Heart right ventricle (tissue), 2 donors: ENCODE measurements around a stretch of chr10.

DNA sequence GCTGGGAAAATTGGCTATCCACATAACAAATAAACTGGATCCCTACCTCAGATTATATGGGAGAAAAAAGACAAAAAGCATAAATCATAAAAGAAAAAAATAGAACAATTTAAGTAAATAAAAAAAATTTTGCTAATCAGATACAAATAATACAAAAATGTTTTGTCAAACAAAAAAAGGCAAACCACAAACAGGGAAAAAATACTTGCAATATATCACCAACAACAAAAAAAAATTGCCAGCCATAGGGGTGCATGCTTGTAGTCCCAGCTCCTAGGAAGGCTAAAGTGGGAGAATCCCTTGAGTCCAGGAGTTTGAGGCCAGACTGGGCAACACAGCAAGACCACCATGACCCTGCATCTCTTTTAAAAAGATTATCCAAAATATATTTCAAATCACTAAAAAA lies 43.1 kb upstream of the CHST15 start:
- PRO-cap, 2 experiments: no peak in any of the 2 experiments

DNA sequence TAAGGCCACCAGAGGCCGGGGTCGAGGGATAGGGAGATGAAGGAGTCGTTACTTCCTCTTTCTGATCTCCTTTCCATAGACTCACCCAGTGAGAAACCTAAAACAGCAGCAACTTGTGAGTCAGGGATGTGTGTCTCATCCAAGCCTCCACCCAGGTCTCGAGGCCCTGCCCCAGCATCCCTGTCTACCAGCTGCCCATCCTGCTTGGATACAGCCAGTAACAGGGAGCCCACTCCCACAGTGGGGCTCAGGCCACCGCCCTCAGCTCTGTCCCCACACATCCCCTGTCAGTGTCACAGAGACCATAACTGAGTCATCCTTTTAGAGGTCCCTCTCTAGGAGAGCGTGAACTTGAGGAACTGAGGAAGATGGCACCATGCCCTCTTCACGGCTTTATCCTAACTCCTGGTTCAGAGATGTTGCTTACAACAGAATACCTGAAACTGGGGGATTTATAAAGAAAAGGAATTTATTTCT lies 49.6 kb upstream of the CHST15 start:
- PRO-cap, 2 experiments: no peak in any of the 2 experiments

DNA sequence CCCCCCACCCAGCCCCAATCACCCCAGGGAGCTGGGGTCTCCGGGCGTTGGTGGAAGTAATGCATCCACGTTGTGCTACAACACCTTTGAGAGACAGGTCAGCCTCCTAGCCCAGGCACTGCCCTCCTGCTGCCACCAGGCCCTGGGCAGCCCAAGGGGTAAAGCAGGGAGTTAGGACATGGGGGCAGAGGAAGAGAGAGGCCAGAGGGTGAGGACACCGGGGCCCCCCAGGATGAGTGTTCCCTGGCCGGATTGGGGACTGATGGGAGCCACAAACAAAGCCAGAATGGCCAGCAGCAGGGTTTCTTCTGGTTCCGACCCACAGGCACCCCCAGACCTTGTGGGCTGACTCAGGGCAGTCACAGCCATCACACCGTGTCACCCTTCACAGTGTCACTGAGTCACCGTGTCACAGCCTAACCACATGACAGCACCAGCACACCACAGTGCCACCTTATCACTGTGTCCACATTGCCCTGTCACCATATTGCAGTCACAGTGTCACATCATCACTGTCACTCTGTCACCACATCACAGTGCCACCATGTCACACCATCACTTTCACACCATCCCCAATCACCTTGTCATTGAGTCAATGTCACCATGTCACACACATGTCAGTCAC lies 77.1 kb downstream of the OAT start:
- PRO-cap, 2 experiments: no peak in any of the 2 experiments

DNA sequence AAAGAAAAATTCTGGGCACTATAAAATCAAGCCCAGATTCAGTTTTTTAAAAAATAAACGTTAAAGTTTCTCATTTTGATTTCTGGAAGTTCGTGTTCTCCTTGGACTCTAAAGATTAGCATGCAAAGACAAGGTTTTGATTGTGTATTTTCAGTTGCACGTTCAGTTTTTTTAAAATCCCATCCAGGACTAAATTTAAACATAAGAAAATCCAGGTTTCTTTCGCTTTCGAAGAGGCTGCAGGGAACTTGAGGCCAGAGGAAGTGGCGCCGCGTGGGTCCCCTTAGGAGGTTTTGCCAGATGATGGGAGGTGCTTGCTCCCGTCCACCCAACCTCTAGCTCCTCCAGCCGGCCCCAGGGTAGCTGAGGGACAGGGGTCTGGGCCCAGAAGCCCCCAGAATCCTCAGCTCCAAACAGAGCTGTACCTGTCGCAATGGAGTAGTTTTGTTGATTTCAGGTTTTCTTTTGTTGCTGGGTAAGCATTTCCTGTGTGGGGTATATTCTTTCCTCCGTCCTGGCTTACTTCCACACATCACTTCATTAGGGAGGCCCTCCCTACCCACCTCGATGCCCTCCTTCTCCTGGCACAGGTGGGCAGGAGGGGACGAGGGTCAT lies 32.4 kb downstream of the LHPP start:
- PRO-cap, 2 experiments: no peak in any of the 2 experiments

- PRO-cap, 2 experiments: peak in 1 of 2 experiments; most common plus-strand start chr10:124523624 (in 1); most common minus-strand start chr10:124523495 (in 1)
These were observed 61.5 kb downstream of the LHPP start for GRCh38 chr10:124522694-124523855.

DNA sequence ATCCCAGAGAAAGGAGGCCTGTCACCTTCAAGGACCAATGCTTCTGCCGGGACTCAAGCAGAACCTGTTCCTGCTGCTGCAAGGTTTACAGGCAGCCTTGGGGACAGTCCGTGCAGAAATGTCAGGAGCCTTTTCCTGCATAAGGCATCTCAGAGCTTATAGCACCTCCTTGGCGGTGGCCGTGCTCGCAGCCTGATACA lies 127.3 kb downstream of the LHPP start:
- PRO-cap, 2 experiments: no peak in any of the 2 experiments

DNA sequence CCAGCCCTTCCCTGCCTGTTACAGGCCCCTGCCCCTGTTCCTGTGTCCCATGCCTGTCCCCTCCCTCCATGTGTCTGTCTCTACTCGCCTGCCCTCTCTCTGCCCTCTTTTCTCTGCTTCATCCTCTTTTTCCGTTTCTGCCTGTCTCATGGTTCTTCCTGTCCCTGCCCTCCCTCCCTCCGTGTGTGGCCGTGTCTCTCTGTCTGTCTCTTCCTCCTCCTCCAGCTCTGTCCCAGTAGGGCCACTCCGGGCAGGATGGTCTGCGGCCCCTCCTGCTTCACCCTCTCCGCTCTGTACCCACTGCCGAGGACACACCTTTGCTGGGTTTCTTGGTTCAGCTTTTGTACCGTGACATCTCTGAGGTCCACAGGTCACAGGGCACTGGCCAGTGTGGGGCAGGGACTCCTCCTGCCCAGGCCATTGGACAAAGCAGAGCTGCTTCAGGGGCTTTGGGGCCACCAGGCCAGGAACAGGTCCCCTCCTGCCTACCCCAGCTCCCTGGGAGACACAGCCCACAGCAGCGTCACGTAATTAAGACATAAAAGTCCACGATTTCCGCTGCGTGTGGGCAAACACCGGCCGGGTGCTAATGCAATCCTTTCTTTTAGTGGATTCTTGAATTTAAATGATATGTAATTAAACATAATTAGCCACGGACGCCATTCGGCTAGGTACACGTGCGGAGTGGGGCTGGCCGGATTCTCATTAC lies 137.2 kb downstream of the FAM53B start:
- PRO-cap, 2 experiments: no peak in any of the 2 experiments

DNA sequence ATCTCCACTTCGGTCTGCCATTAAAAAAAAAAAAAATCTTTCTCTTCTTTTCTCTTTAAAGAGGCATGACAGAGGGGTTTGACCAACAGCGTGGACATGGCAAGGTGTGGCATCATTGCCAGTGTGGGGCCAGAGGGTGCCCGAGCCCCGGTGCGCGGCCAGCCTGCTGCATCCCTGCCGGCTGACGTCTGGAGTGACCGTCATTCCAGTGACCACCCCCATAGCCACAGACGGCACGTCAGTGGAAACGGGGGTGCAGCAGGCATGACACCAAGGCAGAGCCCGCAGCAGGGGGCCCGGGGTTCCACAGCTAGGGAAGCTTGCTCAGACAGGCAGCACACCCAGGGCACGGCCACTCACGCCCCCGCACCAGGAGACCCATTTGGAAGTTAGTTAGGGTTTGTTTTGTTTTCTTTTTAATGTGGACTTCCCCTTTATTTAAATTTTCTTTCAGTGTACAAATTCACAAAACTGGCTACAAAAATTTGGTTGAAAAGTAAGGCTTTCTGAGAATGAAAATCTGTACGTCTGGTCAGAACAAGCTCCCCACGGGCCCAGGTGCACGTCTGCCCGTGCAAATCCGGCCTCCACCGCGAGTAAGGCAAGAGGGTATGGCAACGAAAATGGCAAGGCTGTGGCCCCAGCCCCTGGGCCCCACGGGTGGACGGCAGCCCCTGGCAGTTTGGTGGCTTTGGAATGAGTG lies 124.4 kb downstream of the FAM53B start:
- PRO-cap, 2 experiments: no peak in any of the 2 experiments

- PRO-cap, 2 experiments: no peak in any of the 2 experiments
These were observed 118.6 kb downstream of the FAM53B start for GRCh38 chr10:124625630-124625930.

DNA sequence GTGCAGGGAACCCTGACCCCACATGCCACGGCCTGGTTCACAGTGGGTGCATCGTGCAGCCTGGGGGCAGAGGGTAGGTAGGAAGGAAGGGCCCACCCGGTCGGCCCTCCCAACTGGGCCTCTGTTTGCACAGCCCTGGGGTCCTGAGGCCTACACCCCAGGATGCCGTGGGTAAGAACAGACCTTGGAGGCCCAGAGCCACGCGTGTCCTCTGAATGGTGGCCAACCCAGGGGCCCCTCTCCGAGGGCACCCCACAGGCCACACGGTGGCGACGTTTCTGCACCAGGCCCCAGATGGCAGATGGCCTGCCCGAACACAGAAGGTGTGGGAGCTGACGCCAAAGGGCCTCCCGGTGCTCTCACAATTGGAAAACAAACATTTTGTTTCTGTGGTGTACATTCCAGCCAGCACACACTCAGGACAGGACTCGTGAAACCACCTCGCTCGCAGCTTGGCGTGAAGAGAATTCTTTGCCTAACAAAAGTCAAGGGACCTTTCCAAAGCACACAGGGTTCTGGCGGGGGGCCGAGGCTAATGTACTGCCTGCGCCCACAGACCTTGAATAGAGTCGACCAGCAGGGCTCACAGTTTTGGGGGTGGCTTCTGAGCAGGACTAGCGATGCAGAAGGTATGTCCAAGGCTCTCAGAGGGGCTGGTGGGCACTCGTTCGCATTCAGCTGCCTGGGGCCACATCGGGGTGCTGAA lies 112.1 kb downstream of the FAM53B start:
- PRO-cap, 2 experiments: no peak in any of the 2 experiments

GRCh38 chr10:124647742-124648472 lies 96.3 kb downstream of the FAM53B start:
- PRO-cap, 2 experiments: no peak in any of the 2 experiments

DNA sequence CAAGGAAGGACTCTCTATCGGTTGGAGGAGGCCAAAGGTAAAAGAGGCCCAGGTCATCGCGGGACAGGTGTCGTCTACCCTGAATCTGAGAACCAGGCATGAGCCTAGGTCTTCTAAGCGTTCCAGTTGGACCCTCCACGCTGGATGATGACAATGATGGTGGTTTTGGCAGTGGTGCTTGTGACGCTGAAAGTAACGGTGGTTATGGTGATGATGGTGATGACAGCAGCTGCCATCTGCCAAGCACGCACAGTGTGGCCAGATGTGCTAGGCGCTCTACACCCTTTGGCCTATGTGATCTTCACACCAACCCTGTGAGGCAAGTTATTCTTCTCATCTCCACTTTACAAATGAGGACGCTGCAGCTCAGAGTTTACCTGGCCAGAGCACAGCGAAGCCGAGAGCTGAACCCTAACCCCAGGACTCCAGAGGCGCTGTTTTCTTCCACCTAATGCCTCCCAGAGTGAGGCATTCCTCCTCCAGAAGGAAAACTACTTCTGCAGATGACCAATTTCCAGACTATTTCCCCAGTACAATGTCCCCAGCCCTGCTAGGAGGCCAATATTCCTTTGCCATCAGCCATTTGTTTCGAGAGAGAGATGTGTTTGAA lies 93.8 kb downstream of the FAM53B start:
- PRO-cap, 2 experiments: no peak in any of the 2 experiments

GRCh38 chr10:124654787-124655073 lies 89.4 kb downstream of the FAM53B start:
- PRO-cap, 2 experiments: no peak in any of the 2 experiments

DNA sequence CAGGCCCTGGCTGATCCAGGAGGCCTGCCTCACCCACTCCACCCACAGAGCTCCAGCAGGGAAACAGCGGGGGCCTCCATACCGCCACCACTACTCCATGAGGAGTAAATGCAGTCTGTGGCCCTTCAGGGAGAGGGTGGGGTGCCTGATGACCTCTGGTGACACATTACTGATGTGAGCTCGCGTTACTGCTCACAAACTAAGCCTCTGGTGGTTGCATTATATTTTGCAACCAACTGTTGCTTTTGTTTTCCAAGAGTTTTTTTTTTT lies 72.7 kb downstream of the FAM53B start:
- PRO-cap, 2 experiments: peak in 1 of 2 experiments; most common minus-strand start position 92 of the sequence (in 1)

DNA sequence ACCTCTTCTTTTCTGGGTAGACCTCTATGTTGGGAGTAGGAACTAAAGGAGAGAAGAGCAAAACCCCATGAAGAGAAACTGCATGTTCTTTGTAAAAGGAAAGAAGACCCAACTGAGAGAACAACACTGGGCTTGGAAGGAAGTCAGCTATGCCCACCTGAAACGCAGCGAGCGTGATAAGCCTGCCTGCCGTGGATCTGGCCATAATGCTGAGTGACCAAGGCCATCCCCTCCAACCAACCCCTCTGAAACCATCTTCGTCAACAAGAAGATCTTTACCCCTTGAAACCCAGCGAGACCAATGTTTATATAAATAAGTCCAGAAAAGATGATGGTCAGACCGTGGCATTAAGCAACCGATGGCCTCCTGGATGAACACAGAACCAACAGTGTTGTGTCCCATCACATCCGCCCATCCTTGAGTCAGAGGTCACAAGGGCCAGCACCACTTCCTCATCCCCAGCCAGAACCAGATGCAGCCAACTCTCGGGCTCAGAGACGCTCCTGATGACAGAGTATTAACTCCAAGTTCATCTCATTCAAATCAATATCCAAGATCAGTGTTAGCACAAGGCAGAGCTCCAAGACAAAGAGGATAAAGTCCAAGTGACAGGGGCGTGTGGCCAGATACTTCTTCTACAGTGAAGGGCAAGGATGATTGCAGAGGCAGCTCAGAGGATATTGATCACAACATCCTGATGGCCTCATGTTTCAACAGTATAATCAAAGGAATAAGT lies 63.6 kb downstream of the FAM53B start:
- PRO-cap, 2 experiments: no peak in any of the 2 experiments

DNA sequence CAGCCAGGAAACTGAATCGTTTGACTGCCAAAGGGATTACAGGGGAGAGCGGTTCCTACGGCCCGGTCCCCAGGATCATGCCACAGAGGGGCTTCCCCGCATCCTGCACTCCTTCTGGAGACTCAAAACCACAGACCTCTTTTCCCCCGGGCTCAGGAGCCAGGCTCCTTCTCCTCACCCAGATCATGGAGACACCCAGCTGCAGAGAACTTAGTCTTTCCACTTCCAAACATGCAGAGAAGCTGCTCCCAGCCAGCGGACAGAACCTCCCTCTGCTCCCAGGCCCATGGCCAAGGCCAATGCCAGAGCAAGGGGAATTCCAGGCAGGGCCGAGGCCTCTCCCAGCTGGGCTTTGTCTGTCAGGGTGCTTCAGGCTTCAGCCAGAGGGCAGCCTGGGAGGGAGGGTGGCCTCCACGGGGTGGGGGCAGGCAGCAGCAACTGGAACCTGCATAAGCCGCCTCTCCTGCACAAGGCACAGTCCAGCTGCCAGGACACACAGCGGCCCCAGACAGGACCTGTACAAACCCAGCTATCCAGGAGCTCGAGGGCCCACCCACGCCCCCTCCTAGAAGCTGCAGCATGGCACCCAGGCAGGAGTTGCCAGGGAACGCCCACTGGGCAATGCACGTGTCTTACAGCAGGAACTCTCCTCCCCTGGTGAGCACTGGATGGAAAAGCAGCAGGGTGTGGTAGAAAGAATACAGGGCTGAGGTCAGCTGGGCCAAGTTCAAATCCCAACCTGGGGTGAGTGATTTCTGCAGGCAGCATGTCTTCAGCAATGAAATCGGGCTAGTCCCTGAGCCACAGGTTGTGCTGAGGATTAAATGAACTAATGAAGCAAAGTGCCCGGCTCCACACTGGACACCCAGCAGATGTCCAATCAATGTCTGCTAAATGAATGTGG lies 7.7 kb downstream of the FAM53B start:
- PRO-cap, 2 experiments: peak in 1 of 2 experiments; most common plus-strand start position 450 of the sequence (in 1); most common minus-strand start position 301 of the sequence (in 1)

- PRO-cap, 2 experiments: no peak in any of the 2 experiments
These were observed 3.6 kb downstream of the FAM53B start for GRCh38 chr10:124740377-124741252.

DNA sequence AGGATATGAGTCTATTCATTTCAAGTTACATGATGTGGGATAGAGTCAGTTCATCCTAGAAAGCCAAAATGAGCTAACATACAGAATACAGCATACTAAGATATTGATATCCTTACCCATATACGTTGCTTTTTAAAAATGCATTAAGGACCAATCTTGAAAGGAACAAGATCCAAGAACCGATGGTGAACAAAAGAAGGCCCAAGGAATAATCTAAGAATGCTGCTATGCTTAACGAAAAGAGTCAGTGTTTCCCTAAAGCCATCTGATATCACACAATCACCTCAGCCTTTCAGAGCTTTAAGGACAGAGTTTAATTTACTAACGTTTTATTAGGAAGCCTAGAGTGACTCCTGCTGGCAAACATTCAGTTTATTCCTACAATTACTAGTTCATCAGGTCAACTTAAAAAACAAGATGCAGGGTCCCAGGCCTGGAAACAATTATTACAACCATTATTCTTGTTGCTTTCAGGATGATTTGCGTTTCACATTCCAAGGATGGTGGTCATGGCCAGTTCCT lies 1.3 kb upstream of the FAM53B start:
- PRO-cap, 2 experiments: no peak in any of the 2 experiments

DNA sequence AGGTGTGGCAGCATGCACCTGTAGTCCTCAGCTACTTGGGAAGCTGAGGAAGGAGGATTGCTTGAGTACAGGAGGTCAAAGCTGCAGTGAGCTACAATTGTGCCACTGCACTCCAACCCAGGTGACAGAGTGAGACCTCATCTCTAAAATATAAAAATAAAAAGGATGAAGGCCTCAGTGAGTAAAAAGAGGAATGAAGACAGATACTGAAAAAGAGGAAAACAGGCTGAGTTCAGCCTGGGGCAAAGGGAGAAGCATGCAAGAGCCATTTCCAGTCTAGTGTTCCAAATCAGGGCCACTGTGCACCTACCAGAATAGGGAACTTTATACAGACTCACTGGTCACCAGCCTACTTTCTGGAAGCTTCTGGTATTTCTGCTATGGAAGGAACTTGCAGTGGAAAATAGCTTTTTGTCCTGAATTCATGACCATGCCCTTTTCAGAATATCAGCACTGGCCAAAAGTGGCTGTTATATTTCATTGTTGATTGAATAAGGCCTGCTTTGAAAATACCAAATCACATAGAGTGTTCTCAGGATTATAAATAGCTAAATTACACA lies 28.8 kb downstream of the ABRAXAS2 start:
- PRO-cap, 2 experiments: no peak in any of the 2 experiments

DNA sequence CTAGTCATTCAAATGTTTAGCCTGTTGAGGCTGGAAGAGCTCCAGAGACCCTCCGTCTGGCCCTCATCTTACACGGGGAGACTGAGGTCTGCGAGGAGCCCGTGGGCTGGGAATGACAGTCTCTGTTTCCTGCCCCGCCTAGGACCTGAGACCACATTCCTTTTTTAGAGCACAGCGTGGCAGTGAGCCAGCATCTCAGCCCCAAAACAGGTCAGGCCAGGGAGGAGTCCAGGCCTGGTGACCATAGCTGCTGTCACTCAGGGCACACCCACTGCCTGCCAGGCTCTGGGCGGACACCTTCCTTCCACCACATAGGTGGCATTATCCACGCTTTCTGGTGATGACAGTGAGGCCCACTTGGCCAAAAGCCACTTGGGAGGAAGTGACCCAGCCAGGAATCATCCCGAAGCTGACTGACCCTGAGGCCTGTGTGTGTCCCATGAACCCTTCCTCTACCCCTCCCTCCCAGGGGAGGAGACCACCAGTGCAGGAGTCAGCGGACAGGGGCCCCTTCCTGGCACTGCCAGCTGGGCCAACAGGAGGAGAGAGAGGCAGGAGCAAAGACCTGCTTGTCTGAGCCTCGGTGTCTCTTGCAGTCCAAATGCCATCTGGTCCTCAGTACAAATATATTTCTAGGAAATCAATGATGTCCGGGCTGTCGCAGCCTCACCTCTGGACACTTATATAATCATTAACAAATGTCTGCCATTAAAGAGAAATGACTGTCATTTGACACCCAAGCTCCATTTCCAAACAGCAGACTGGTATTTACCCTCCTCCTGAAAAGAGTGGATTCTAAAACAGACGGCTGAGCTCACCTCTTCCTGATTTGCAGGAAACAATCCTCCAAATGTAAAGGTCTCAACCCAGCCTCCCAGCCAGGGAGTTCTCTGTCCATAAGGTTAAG lies 62.9 kb downstream of the ABRAXAS2 start:
- PRO-cap, 2 experiments: peak in 2 of 2 experiments; most common plus-strand start position 271 of the sequence (in 1); most common minus-strand start position 114 of the sequence (in 1)